Measurements from ENCODE around the genes CCDC71L, LAMB4 and IMMP2L.

DNA sequence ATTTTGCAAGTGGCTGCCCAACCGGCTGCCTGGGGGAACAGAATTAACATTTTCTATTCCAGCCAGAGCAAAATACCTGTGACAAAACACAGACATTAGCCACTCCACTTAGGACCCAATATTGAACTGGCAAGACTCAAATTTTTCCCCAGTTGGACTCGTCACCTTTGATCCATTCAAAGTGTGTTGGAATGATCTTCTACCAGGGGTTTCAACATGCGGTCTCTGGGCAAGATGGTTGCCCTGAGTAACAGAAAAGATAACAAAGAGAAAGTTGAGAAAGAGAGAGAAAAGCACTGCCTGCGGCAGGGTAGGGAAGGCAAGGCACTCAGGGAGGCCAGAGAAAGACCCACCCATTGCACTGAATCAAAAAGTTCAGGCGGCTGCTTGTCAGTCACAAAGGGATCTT, 174.9 kb upstream of the NAMPT start:
- PRO-cap: no peak

GRCh38 chr7:106462431-106462915, 177.7 kb upstream of the NAMPT start:
- PRO-cap: no peak

- PRO-cap: bidirectional peak, plus-strand start at chr7:106660602, minus-strand start at chr7:106660142; bidirectional peak, plus-strand start at chr7:106661279, minus-strand start at chr7:106661158
These were observed at the start of gene CCDC71L for GRCh38 chr7:106660547-106661364. Gene CCDC71L (minus strand): TSS chr7:106661158.

- PRO-cap: no peak
These were observed 95.1 kb upstream of the PIK3CG start for GRCh38 chr7:106770034-106770359.

DNA sequence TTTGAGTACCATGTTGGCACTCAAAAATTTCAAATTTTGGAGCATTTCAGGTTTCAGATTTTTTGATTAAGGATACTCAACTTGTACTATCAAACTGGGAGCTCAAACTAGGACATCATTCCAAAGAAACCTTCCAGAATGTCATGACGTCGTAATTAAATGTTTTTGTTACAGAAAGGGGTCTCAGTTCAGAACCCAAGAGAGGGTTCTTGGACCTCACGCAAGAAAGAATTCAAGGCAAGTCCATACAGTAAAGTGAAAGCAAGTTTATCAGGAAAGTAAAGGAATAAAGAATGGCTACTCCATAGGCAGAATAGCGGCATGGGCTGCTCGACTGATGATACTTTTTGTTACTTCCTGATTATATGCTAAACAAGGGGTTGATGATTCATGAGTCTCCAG, 90.6 kb upstream of the PIK3CG start:
- PRO-cap: bidirectional peak, plus-strand start outside the sequence, minus-strand start at position 339 of the sequence

DNA sequence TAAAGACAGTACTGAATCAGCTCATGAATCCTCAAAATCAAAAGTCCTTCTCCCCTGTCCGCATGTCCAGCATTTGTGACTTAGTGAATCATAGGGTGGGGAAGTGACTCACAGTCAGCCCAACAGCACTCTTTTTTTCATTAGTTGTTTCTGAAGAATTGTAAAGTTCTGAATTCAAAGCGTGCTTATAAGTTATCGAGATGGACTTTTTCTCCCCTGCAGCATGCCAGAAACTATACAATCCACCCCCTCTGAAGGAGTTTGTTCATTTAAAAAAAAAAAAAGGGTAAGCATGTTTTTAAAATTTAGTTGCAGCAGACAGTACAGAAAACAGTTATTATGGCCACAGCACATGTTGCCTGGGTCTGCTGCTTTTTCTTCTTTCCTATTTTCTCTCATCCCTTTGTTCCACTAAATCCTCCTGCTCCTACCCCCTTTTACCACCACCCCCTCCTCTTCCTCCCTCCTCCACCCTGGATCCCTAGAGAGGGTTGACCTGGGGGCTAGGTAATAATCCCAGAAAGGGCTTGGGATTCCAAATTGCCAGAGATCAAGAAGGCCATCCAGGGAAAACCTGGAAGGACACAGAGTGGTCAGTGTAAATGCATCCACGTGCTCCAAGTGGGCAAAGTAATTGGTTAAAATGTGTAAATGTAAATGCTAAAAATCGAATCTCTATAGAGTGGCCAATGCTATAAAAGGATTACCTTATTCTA, 89.2 kb upstream of the PIK3CG start:
- PRO-cap: bidirectional peak, plus-strand start at position 177 of the sequence, minus-strand start at position 77 of the sequence

GRCh38 chr7:107064295-107064764, 19.8 kb downstream of the PRKAR2B start:
- PRO-cap: no peak

DNA sequence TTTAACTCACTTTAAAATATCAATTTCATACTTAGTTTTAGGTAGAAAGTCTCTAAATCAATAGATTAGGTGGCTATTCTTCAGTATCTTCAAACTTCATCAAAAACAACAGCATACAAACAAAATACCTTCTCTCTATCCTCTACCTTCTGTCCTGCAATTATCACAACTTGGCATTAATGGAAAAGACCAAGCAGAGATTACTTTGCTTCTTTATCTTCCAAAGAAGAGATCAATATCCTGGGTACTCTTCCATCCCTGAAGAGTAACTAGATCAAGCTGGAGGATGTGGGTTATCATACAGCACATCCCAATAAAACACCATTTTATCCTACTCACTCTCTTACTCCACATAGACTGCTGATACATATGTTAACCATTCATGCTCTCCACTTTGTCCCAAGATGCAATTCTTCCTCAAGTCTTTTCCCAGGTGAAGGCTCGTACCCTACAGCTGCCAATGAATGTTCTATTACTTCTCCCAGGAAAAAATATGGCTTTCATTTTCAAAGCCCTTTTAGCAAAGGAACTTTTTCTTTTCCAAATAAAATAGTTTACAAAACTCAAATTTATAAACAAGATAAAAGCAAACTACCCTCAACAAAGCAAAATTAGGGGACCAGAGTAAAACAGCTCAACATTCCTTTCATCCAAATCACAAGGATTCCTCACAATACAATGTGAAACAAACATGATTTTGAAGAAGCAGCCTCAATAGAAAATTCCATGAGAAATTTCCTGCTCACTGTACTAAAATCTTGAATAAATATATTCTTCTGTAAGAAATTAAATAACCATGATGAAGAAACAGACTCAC, 21.4 kb downstream of the GPR22 start:
- PRO-cap: no peak

- PRO-cap: no peak
These were observed 5.9 kb downstream of the COG5 start for GRCh38 chr7:107557896-107558154.

GRCh38 chr7:107947482-107947924, 55.5 kb downstream of the LAMB1 start:
- PRO-cap: no peak

DNA sequence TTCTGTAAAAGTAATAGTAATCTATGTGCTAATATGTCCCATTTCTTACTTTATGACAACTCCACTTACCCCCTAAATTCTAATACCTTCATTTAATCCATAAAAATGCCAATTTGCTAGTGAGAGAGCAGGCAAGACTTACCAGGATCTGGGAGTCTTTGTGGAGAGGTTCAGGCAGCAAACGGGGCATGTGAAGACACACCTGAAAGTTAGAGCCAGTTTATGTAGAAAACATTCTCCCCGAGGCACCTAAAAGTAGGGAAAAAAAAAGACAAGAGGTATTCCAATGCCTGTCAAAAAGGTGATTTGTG, at the start of gene LAMB4:
LAMB4 (minus strand) TSS at position 198 of the 311 bp plus-strand sequence.
- PRO-cap: no peak

- PRO-cap: unidirectional peak, minus-strand start at chr7:108211634
These were observed 81.2 kb upstream of the LAMB4 start for GRCh38 chr7:108211294-108211886.

GRCh38 chr7:108524585-108525128, 1.3 kb downstream of the PNPLA8 start:
- PRO-cap: no peak

GRCh38 chr7:110686322-110687344, 404.3 kb upstream of the LRRN3 start:
- PRO-cap: no peak

- PRO-cap: no peak
These were observed 140.6 kb downstream of the LRRN3 start for GRCh38 chr7:111231364-111231995.

DNA sequence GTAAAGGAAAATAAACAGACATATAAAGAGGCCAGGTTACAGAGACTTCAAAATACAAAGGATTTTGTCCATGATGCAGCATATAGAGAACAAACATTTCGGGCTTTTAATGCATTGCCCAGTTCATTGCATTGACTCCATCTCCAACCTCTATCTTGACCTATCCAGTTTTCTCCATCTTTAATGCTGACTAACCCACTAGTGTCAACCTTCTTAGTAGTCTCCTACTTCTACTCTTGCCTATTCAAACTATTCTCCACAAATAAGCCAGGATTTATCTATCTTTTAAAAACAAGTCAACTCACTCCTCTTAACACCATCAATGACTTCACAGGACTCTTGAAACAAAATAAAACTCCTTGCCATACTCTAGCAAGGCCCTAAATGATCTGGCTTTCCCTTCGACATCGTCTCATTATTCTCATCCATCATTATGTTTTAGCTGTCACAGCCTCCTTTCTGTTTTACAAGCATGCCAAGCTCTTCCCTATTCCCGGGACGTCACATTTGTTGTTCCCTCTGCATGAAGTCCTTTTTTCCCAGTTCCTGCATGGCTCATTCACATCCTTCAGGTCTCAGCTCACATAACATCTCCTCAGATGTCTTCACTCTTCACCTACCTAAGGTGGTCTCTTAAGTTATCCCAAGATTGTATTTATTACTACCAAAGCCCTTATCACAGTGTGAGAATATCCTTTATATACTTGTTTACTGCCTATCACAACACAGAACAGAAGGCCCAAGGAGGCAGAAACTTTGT, 189.0 kb downstream of the LRRN3 start:
- PRO-cap: no peak

DNA sequence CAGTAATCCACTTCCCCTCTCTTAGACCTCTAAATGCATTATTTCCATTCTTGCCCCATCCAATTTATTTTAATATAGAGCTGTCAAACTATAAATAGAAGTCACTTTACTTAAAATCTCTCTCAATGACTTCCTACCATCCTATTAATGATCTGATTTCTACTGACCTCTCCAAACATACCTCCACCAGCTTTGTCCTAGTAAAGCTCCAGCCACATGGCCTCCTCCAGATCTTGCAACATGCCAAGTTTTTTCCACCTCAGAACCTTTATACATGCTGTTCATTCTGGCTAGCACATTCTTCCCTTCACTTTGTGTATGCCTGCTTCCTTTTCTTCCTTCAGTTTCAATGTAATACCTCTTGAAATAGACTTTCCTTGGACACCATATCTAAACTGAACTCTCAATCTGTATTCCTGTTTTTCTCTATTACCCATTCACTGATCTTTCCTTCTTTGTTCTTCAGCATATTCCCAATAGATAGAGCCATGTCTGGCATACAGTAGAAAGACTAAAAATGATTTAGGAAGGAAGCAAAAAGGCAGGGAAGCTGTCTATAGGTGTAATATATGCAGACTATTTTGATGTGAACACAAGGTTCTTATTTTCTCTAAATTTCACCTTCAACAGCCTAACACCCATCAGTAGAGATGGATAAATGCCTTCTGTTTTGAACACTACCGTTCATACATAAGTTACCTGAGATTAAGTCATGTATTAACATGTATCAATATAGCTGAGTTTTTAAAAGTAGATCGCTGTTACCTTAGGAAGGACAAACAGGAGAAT, 218.1 kb downstream of the IMMP2L start:
- PRO-cap: no peak

GRCh38 chr7:111527425-111527959, 34.8 kb downstream of the IMMP2L start:
- PRO-cap: no peak

DNA sequence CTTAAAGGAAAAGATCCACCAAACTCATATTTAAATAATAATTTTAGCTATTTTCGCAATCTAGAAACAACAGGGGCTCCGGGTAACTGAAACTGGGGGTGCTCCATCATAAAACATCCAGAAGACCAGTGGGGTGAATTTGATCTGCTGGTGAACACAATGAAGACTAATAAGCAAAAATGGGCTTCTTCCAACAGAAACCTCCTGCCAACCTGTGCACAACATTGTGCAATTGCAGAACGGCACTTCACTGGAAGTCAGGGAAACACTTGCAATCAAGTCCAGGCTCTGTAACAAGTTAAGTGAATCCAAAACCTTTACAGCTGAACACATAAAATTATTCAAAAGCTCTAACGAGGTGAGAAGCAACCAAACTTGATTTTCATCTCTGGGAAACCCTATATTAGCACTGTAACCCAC, 22.1 kb downstream of the IMMP2L start:
- PRO-cap: no peak

DNA sequence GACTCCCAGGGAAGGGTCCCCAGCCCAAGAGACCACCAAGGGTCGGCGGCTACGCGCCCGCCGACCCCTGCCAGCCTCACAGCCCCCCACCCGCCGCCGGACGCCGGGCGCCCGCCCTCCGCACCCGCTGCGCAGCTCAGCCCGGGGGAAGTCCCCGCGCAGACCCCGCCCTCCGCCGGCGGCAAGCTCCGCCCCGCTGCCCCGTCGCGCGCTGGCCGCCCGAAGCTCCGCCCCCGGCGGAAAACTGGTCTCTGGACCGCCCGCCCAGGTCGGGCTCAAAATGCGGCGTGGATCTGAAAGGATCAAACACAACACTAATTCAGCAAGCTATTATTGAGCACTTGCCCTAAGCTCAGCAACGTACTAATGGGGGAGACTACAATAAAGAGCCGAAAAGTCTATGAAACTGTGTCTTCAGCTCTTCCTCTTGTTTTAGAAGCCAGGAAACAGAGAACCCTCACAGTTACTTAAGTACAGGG, at the start of gene IMMP2L:
IMMP2L (minus strand) TSS at position 153 of the 479 bp plus-strand sequence.
- PRO-cap: bidirectional peak, plus-strand start at position 278 of the sequence, minus-strand start at position 153 of the sequence

All from Calu3 (cell line).